Vagina (tissue), 1 donor: Measurements from ENCODE around the genes IFI30 and RAB3A.

DNA sequence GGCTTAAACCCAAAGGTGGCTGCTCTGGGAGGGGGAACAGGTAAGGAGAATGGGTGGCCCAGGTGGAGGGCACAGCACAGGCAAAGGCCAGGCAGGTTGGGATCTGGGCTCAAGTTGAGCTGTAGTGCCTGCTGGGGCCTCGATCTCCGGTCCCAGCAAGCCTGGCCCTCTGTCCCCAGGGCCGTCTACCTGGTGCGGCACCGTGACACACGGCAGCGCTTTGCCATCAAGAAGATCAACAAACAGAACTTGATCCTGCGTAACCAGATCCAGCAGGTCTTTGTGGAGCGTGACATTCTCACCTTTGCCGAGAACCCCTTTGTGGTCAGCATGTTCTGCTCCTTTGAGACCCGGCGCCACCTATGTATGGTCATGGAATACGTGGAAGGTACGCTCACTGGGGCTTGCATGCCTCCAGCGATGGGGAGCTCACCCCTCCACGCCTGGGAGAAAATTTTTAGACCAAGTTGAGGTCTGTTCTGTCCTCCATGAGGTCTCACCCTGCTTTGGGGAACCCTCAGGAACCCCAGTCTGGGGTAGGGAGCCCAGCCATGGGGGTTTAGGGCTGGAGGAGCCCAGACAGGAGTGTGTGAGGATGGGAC is 22.5 kb upstream of the PIK3R2 start:
- PRO-cap, result no peak
- RAMPAGE, long total RNA, result no peak

GRCh38 chr19:18157161-18157494 is 4.2 kb downstream of the PIK3R2 start:
- PRO-cap, result unidirectional peak, minus-strand start at chr19:18157218
- RAMPAGE, long total RNA, result no peak

DNA sequence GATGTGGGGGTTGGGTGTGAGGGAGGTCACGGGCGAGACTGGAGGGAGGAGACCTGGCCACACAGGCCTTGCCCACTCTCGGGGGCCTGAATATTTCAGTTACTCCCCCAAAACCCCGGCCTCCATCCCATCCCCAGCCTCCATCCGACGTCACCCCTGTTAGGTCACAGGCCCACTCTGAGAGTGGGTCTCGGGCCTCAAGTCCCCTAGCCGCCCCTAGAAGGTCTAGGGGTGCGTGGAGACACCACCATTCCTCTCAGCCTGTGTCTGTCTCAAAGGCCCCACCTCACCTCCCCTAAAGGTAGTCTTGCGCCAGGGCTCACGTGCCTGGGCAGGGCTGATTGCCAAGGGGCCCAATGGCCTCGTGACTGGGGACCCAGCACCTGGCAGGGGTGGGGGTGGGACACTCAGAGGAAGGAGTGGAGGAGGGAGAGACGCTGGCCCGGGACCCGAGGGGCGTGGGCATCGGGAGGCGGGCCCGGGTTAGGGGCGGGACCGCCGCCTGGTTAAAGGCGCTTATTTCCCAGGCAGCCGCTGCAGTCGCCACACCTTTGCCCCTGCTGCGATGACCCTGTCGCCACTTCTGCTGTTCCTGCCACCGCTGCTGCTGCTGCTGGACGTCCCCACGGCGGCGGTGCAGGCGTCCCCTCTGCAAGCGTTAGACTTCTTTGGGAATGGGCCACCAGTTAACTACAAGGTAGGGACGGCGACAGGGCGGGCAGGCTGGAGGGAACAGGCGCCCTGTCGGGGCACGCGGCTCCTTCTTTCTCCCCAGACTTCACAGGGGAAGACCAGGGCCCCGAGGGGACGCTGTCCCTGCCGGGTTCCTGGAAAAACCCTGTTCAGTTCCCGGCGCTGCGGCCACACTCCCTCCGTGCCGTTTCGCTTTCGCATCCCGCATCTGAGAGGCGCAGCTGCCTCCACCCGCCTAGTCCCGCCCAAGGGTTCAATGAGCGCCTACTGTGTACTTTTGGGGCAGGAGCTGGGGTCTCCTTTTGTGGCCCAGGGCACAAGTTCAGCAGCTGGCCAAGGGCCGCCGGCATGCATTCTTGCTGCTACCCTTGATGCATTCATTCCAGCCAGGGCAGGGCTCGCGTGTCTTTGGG is at the start of gene IFI30:
TSS of gene IFI30 (plus strand) at position 537 of the 1,106 bp plus-strand sequence.
- PRO-cap, result bidirectional peak, plus-strand start at position 537 of the sequence, minus-strand start at position 421 of the sequence
- RAMPAGE, long total RNA, result start-site peak on the plus strand centred at position 542 of the sequence, 13 bp wide, 292 reads

GRCh38 chr19:18176568-18177377 is 3.2 kb downstream of the IFI30 start:
- PRO-cap, result no peak
- RAMPAGE, long total RNA, result start-site peak on the plus strand at chr19:18177217-18177223, 25 reads

DNA sequence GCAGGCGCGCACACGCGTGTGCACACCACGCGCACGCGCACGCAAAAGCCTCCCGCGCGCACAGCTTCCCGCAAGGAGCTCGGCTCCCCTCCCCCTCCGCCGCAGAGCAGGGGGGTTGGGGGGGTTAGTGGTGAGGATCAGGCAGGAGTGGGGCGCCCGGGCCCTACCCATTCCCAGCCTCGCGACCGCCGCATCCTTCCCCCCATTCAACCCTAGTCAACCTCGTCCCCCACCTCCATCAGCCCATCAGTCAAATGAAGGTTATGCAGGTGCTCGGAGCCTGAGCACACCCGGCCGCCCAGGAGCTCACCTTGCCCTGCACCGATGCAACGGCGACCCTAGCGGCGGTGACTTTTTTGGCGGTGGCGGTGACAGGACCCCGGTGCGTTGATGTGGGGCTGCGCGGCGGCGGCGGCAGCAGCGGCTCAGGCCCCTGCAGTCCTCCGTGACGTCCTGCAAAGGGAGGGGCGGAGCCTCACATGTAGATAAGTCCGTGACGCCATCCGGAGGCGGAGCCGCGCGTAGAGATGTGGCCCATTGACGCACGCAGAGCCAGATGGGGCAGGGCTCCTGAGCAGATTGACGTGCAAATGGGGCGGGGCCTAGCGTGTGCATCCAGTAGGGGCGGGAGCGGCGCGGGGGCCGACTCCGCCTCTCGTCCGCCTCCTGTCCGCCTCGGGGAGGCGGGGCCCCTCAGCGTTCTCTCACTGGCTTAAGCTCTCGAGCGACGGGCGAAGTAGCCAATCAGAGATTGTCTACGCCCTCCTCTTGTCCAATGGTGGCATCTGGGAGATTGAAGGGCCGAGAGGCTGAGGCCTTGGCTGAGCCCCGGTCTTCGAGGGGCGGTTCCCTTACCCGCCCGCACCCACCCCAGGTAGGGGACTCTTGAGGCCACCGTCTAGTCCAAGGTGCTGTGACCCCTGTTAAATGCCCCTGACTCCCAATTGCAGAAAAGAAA is at the start of gene RAB3A:
TSS of gene RAB3A (minus strand) at position 457 of the 958 bp plus-strand sequence.
- PRO-cap, result bidirectional peak, plus-strand start at position 802 of the sequence, minus-strand start at position 455 of the sequence
- RAMPAGE, long total RNA, result start-site peak on the minus strand centred at position 457 of the sequence, 14 bp wide, 13 reads

GRCh38 chr19:18232511-18233270 is 6.5 kb upstream of the PDE4C start:
- PRO-cap, result no peak
- RAMPAGE, long total RNA, result no peak

DNA sequence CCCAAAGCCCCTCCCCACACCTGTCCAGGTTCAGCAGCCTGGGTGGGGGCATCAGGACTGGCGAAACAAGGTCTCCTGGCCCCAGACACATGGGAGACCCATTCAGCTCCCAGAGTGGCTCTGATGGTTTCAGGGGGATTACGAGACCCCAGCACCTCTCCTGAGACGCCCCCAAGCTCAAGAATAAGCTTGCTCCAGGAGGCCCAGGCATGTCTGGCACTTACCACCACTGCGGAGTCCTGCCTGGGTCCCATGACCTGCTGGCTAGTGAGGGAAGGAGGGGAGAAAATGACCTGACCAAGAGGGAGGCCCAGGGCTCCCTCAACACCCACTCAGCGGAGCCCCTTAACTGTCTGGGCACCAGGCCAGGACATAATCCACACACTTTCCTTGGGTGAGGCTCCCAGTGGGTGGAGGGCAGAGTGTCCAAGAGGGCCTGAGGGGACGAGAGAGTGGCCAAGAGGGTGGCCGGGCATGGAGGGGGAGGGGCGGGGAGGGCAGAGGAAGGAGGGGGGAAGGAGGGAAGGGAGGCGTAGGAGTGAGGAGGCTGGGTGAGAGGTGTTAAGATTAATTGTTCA is 21.8 kb upstream of the PDE4C start:
- PRO-cap, result no peak
- RAMPAGE, long total RNA, result no peak

GRCh38 chr19:18265129-18265816 is 9.0 kb downstream of the IQCN start:
- PRO-cap, result no peak
- RAMPAGE, long total RNA, result no peak

DNA sequence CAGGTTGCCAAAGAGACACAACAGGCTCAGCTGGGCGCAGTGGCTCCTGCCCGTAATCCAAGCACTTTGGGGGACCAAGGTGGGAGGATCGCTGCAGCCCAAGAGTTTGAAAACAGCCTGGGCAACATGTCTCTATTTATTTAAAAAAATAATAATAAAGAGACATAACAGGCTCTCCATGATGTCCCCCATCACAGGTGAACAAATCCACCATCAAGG is 382 bp downstream of the IQCN start:
- PRO-cap, result no peak
- RAMPAGE, long total RNA, result no peak

DNA sequence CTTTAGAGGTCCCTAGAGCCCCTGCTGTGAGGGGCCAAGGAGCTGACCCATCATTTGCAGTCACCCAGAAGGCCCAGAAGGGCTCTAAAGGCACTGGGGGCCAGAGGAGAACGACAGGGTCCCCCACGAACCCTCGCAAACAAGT is 200 bp downstream of the IQCN start:
- PRO-cap, result no peak
- RAMPAGE, long total RNA, result no peak

DNA sequence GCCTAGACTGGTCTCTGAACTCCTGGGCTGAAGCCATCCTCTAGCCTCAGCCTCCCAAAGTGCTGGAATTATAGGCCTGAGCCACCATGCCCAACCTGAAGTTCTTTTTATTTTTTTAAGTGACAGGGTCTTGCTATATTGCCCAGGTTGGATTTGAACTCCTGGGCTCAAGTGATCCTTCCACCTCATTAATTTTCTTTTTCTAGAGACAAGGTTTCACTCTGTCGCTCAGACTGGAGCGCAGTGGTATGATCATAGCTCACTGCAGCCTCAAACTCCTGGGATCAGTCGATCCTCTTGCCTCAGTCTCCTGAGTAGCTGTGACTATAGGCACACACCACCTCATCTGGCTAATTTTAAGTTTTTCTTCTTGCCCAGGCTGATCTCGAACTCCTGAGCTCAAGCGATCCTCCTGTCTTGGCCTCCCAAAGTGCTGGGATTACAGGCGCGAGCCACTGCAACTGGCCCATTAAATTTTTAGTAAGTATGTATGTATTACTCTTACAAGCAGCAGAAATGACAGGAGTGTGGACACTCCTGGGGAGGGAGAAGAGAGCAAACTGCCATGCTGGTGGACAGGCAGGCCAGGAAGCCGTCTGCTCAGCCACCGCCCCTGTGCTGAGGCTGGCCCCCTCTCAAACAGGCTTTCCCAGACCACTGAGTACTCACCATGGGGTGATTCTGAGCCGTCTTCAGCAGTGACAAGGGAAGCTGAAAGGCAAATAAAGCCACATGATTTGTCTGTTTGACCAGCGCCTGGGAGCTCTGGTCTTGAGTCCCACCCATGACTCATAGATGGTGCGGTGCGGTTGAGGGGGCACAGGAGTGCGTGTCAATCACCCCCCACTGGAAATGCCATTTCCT is 7.3 kb downstream of the LSM4 start:
- PRO-cap, result no peak
- RAMPAGE, long total RNA, result no peak

- PRO-cap, result no peak
- RAMPAGE, long total RNA, result no peak
These were observed 4.4 kb downstream of the GDF15 start for GRCh38 chr19:18390026-18391060.

DNA sequence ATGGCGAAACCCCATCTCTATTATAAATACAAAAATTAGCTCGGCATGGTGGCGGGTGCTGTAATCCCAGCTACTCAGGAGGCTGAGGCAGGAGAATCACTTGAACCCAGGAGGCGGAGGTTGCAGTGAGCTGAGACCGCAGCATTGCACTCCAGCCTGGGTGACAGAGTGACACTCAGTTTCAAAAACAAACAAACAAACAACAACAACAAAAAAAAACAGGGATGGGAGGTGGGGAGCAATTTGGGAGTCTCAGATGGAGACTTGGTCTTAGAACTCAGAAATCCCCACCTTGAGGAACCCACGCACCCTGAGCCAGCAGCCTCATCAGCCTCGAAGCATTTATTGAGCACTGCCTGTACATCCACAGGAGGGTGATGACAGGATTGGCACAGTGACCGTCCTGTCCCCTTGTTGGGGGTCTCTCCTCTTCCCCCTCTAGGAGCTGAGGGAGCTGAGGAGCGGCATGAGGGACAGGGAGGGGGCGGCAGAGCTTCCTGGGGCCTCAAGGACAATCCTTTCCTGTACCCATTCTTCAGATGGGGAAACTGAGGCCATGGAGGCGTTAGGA is 5.5 kb downstream of the GDF15 start:
- PRO-cap, result no peak
- RAMPAGE, long total RNA, result no peak

DNA sequence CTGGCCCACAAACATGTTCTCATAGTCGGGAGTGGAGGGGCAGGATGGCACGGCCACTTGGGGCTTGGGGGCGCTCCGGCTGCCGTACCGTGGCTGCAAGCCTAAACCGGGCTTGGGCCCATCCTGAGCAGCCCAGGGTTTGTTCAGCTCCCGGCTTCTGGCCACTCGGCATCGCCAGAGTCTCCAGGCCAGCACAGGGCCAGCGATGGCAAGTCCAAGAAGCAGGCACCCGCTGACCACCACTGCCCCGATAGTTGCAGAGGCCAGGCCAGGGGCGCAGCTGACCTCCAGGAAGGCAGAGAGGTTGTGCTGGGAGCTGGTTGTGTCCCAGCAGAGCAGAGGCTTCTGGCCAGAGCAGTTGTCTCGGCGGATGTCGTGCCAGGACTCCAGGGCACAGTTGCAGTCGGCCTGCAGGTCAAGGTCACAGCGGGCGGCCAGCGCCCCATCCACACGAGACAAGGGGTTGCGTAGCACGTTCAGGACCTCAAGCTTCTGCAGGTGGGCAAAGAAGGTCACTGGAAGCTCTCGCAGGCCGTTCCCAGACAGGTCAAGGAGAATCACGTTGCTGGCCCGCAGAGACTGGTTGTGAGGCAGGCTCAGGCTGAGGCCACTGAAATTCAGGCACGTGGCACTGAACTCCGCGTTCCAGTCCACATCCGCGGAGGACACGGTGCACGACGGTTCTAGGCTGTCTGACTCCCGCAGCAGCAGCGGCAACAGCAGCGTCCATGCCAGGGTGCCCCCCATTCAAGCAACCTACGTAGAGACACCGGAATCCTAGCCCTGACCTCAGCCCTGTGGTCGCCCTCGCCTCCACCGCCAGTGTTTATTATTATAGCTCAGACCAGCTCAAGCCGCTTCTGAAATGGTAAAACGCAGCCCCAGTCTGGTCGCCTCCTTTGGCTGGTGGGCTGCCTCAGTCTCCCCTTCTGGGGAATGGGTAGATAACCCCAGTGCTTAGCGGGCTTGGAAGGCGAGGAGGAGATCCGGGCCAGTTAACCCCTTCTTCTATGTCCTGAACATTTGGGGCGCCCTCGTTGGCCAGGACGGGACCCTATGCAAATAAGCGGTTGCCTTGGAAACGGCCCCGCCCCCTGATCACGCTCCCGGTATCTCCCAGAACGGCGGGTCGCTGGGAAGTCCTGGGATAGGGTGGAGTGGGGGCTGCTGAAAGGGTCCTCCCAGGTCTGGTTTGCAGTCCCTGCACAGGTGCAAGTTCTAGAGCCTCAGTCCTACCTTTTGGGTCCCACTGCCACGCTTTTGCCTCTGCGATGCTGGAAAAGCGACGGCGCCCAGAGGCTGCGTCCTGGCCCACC is 747 bp downstream of the LRRC25 start:
- PRO-cap, result no peak
- RAMPAGE, long total RNA, result no peak

GRCh38 chr19:18414769-18416038 is 4.0 kb upstream of the SSBP4 start:
- PRO-cap, result bidirectional peak, plus-strand start at chr19:18415635, minus-strand start at chr19:18415528
- RAMPAGE, long total RNA, result no peak

- PRO-cap, result no peak
- RAMPAGE, long total RNA, result no peak
These were observed 4.4 kb downstream of the SSBP4 start for GRCh38 chr19:18423625-18423906.

DNA sequence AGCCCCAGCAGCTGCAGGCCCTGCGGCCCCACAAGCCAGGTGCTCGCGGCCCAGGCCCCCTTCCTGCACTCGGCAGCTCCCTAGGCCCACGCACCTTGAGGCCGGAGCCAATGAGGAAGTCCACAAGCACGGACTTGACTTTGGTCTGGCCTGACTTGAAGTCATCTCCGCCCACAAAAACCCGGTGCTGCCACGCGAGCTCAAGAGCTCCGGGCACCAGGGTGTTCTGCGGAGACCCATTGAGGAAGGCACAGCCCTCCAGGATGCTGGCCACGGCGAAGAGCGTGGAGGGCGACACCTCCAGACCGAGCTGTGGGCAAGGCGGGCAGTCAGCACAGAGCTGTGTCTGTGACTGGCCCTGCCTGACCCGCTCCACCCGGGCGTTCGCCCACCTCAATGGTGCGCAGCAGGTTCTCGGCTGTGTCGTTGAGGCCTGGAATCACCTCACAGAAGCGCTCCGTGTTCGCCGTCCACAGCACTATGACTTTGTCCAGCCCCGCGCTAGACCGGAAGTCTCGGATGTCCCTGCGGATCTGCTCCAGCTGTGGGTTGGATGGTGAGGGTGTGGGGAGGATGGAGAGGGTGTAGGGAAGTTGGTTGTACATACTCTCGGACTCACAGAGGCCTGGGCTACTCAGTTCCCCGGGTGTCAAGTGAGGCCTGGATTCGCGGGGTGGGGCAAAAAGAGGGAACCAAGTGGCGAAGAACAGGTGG is 1.8 kb downstream of the ISYNA1 start:
- PRO-cap, result no peak
- RAMPAGE, long total RNA, result no peak

GRCh38 chr19:18476580-18477253 is 38.8 kb upstream of the ISYNA1 start:
- PRO-cap, result no peak
- RAMPAGE, long total RNA, result no peak

- PRO-cap, result unidirectional peak, minus-strand start at chr19:18503062
- RAMPAGE, long total RNA, result no peak
These were observed 19.3 kb downstream of the ELL start for GRCh38 chr19:18502207-18503352.

DNA sequence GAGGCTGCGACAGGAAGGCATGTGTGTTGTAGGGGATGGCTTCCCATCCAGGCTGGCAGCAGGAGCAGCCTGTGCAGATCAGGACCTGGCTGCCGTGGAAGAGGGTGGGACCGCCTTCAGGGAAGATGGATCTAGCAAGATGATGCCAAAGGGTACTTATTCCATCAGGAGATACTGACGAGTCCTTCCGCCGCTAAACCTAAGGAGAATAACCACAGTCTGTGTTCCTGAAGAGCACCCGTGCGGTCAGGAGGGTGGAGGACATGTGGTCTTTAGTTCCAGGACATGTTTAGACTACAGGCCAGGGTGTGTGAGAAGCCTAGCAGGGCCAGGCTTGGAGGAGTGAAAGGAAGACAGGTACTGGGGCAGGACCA is 1.1 kb downstream of the UBA52 start:
- PRO-cap, result no peak
- RAMPAGE, long total RNA, result no peak